Mucosa of descending colon (tissue), 1 donor: ENCODE results near the genes FBRSL1, PXMP2 and CHFR.

- PRO-cap, result no peak
These were observed 47.1 kb downstream of the SFSWAP start for GRCh38 chr12:131757865-131758419.

DNA sequence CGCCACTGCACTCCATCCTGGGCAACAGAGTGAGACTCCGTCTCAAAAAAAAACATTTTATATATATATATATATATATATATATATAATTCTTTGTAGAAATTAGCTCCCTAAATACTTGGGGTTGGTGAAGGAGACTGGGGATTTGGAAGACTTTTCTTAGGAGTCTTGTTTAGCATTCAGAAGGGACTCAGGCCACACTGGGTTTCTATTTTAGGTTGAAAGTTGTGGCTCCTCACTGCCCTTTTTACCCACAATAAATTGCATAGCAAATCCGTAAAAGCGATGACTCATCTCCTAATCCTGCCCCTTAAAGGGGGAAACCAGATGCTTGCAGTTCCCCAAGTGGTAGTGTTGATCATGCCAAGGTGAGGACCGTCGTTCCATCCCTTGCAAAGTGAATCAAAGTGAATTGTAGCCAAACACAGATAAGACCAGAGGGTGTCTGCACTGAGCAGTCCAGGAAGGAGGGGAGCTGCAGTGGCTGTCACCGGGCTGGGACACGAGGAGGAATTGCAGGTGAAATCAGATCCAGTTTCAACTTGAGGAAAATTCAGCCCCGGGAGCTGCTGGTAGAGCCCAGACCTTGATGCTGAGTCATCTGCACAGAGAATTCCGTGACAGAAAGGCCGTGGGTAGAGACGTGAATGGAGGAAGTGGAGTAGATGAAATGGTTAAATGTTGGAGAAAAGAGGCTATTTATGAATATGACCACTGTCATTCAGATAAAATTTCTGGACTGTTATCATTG is 44.3 kb upstream of the MMP17 start:
- PRO-cap, result no peak

GRCh38 chr12:131789505-131790162 is 38.6 kb upstream of the MMP17 start:
- PRO-cap, result no peak

GRCh38 chr12:132083577-132084219 is 60.4 kb downstream of the DDX51 start:
- PRO-cap, result bidirectional peak, plus-strand start at chr12:132084283, minus-strand start at chr12:132084110

- PRO-cap, result no peak
These were observed 417 bp downstream of the NOC4L start for GRCh38 chr12:132144784-132144964.

GRCh38 chr12:132178713-132179545 is 34.7 kb downstream of the NOC4L start:
- PRO-cap, result bidirectional peak, plus-strand start at chr12:132179237, minus-strand start at chr12:132179032

DNA sequence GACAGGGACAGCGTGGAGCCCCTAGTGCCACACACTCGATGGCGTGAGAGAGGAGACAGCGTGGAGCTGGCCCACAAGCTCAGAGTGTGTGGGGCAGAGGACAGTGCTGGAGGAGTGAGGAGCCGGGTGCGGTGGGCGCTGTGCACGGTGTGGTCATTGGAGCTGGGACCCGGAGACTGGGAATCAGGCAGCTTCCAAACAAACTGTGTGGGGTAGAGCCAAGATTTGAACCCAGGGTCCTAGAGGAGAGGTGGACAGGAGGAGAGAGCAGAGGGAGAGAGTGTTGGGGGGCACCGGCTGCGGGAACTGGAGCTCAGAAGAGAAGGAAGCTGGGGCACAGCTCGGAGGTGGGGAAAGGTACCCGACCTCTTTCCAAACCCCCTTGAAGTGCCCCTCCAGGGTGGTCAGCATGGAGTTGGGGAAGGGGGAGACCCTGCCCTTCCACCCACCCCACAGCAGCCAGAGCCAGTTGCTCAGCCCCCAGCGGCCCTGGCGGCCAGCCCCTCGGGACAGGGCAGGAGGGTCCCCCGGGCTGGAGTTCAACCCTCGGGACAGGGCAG is 91.0 kb downstream of the NOC4L start:
- PRO-cap, result no peak

- PRO-cap, result unidirectional peak, plus-strand start at chr12:132428880
These were observed 61.4 kb upstream of the FBRSL1 start for GRCh38 chr12:132428541-132428951.

- PRO-cap, result unidirectional peak, minus-strand start at chr12:132474584
These were observed 15.6 kb upstream of the FBRSL1 start for GRCh38 chr12:132474187-132474851.

GRCh38 chr12:132489575-132490399 is at the start of gene FBRSL1:
Gene FBRSL1 (plus strand): TSS chr12:132490151.
- PRO-cap, result unidirectional peak, minus-strand start at chr12:132489717; bidirectional peak, plus-strand start at chr12:132490154, minus-strand start at chr12:132489803

DNA sequence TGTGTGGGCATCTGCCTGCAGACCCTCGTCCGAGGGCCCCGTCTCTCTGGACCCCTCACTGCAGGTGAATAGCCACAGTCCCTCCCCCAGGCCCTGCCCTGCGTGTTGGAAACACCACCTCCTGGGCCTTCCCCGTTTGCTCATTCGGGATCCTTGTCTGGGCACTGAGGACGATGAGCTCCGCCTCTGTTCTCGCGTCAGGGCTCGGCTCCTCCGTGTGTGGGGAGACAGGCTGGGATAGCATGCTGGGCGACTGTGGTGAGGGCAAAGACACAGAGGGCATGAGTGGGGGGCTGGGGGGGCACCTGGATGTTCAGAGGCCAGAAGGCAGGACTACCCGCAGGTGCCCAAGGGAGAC is 24.0 kb downstream of the FBRSL1 start:
- PRO-cap, result no peak

- PRO-cap, result bidirectional peak, plus-strand start at chr12:132560579, minus-strand start at chr12:132560585
These were observed 49.9 kb downstream of the LRCOL1 start for GRCh38 chr12:132560425-132560897.

- PRO-cap, result no peak
These were observed 28.5 kb downstream of the LRCOL1 start for GRCh38 chr12:132581884-132582359.

GRCh38 chr12:132582360-132583401 is 27.7 kb downstream of the LRCOL1 start:
- PRO-cap, result no peak

DNA sequence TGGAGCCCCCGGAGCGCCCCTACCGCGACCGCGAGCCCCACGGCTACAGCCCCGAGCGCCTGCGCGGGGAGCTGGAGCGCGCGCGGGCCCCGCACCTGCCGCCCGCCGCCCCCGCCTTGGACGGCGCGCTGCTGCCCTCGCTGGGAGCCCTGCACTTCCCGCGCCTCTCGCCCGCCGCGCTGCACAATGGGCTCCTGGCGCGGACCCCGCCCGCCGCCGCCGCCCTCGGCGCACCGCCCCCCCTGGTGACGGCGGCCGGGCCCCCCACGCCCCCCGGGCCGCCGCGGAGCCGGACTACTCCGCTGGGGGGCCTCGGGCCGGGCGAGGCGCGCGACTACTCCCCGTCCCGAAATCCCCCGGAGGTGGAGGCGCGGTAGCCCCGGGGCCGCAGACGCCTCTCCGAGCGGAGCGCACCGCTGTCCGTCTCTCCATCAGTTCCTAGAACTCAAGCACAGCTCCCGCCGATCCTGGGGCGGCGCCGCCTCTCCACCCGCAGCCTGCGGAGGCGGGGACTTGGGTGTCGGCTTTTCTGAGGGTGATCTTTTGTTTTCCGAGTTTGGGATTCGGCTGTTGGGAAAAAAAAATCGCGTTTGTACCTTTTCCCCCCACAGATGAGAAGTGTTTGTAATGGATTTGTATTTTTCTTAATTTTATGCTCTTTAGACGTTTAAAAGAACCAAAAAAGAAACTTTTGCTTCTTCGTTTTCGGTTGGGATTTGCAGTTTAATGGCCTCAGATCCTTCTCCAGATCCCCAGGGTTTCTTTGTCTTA is 26.8 kb downstream of the LRCOL1 start:
- PRO-cap, result no peak

DNA sequence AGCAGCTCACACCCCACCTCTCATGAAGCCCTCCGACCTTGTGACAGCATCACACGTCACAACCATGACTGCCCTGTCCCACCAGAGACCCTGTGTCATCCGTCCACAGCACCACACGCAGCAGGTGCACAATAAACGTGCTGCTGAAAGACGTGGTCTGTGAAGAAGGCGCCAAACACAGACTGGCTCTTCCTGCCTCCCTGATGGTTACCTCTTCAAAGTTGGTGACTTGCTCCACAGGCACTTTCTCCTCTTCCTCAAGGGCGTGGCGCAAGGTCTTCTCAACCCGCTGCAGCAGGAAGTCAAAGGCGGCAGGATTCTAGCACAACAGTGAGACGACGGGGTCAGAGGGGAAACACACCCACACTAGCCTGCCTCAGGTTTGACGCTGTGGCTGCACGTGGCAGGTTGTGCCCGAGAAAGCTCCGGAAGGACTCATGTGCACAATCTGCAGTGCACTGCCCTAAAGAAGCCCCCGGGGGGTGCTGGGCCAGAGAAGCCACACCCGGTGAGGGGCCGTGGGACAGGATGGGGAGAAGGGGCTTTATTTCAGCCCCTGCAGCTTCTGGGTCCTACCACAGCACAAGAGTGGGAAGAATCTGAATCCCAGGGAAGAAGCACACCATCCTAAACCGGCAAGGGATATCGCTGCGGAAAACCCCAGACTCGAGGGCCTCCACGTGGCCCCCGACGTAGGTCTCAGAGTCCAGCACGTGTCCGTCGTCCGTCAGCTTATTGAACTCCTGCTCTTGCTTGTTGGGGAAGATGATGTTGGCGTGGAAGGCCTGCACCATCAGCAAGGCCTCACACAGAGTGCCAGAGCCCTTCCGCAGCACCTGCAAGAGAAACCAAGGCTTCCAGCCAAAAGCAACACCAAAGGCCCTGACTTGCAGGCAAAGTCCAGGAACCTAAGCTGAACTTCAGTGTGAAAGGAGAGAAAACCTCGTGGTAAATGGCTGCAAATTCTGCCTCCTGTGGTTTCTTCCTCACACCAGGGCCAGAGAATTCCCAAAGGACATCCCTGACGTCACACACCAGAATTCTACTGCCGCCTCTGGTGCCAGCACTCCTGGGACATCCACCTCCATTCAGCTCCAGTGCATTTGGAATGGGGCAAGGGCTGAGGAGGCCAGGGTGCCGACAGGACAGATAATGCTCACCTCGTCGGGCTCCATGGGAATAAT is 14.7 kb downstream of the POLE start:
- PRO-cap, result no peak

DNA sequence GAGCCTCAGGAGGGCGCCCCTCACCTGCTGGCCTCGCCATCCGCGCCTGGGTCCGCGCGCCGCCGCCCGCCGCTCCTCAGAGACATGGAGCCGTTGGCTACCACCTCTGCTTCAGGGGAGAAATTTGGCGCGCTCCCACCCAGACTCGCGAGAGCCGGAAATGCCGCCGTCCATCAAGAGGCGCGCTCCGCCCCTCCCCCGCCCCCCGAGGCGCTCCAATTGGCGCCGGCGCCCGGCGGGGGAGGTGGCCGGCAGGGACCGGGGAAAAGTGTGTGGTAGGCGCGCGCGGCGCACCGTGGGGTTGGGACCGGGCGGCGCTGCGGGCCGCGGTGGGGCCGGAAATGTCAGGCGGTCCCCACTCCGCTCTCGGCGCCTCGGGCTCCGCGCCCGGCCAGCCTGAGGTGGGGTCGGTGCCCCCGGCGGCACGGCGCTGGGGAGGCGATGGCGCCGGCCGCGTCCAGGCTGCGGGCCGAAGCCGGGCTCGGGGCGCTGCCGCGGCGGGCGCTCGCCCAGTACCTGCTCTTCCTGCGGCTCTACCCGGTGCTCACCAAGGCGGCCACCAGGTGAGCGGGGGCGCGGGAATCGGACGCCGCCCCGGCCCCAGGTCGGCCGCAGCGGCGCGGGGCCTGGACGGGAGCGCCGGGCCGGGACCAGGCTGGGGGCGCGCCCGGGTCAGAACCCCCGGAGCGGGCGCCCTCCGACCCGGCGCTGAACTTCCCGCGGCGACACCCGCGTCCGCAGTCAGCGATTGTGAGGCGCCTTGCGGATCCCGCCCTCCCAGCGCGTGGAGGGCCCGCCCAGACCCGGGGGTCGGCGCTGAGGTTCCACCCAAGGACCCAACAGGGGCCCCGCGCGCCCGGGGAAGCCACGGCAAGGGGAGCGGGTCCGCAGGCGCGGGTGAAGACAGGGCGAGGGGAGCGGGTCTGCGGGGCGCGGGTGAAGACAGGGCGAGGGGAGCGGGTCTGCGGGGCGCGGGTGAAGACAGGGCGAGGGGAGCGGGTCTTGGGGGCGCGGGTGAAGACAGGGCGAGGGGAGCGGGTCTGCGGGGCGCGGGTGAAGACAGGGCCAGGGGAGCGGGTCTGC is at the start of gene PXMP2:
TSS of gene PXMP2 (plus strand) at position 358 of the 1,083 bp plus-strand sequence.
- PRO-cap, result bidirectional peak, plus-strand start at position 394 of the sequence, minus-strand start at position 113 of the sequence; bidirectional peak, plus-strand start at position 822 of the sequence, minus-strand start at position 743 of the sequence

DNA sequence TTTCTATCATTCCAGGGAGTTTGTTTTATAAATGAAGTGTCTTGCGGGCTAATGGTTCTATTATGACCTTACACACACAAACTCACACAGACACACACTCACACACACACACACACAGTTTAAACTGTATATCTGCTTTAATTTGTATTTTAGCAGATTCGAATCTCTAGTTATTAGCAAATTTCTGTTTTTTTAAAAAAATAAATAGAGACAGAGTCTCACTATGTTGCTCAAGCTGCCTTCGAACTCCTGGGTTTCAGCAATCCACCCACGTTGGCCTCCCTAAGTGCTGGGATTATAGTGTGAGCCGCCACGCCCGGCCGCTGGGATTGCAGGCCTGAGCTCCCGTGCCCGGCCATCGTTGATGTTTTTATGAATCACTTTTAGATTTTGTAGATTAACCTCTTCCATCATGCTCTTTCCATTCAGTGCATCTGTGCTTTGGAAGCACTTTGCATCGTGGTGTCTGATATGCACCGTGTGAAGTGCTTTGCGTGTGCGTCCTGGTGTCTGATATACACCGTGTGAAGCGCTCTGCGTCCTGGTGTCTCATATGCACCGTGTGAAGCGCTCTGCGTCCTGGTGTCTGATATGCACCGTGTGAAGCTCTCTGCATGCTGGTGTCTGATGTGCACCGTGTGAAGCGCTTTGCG is 20.9 kb downstream of the PGAM5 start:
- PRO-cap, result no peak

DNA sequence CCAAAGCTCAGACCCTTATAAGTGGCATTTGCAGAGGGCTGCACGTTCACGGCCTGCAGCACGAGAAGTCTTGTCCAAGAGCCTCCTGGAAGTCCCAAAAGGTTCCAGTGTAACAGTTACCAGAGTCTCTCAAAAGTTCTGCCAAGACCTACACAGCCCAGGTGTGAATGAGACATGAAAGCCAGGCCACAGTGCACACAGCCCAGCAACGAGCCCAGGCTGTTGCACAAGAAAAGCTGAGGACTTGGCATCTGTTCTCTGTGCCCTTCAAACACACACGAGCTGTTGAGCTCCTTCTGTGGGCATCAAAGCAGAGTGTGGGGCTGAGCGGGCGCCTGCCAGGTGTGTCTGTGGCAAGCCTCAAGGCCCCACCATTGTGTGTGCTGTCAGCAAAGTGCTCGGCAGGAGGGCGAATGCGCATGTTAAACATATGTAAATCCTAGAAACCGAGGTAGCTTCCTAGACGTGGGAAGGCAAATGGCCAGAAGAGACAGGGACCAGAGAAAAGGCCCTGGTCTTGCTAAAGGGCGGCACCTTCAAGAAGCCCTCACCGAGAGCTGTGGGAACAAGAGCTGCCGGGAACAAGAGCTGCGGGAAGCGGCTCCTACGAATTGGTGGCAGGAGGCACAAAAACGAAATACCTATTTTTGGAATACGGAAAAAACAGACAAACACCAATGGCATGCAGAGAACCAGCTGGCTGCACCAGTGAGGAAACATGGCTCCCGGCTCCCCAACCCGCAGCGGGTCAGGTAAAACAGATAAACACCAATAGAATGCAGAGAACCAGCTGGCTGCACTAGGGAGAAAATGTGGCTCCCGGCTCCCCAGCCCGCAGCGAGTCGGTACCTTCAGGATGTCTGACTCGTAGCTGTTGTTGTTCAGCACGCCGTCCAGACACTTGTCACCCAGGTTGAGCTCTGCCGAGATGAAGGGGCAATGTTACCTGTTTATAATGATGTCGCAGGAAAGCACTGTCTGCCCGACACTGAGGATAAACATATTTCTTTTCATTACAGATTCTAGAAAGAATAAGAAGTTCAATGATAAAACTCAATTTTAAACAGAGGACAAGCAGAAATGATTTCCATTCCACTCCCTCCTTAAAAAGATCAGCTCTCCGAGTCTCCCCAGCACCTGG is 18.9 kb upstream of the GOLGA3 start:
- PRO-cap, result no peak

DNA sequence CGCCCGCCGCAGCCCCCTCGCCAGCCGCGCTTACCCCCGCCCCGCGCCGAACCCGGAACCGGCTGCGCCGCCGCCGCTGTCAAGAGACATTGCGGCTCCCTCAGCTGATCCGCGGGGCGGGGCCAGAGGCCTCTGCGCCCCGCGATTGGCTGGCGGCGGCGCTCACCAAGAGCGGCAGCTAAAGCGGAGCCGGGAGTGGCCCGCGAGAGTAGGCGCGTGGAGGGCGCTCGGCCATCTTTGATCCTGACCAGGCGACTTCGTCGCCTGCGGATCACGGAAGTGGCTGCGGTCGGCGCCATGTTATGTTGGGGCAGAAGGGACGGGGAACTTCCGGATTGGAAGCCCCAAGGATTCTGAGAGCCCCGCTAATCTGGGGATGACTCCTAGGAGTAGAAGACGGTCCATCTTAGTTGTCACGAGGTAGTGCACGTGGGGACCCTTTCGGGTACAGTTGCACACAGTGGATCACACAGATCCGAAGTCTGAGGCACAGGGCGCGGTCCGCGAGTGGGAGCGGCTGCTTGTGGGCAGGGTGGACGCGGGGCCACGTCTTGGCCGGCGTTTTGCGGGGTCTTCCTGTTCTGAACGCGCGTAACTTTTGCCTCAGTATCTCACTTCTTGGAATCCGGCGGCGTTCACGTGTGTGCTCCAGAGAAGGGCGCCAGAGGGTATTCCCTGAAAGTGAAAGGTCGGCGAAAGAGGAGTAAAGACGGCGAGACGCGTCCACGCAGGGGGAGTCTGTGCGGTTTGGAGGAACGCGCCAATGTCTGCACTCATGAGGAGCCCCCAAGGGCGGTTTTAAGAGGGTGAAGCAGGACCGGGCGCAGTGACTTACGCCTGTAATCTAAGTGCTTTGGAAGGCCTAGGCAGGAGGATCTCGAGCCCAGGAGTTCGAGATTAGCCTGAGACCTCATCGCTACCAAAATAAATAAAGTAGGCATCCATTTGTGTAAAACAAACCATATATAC is at the start of gene CHFR:
TSS of gene CHFR (minus strand) at position 93 of the 969 bp plus-strand sequence.
- PRO-cap, result bidirectional peak, plus-strand start at position 326 of the sequence, minus-strand start at position 54 of the sequence